Camera-type eye (tissue), 1 donor: ENCODE measurements around a stretch of chr10.

GRCh38 chr10:30784360-30784753, 154.8 kb upstream of the LYZL2 start:
- RAMPAGE, long total RNA, result no peak

DNA sequence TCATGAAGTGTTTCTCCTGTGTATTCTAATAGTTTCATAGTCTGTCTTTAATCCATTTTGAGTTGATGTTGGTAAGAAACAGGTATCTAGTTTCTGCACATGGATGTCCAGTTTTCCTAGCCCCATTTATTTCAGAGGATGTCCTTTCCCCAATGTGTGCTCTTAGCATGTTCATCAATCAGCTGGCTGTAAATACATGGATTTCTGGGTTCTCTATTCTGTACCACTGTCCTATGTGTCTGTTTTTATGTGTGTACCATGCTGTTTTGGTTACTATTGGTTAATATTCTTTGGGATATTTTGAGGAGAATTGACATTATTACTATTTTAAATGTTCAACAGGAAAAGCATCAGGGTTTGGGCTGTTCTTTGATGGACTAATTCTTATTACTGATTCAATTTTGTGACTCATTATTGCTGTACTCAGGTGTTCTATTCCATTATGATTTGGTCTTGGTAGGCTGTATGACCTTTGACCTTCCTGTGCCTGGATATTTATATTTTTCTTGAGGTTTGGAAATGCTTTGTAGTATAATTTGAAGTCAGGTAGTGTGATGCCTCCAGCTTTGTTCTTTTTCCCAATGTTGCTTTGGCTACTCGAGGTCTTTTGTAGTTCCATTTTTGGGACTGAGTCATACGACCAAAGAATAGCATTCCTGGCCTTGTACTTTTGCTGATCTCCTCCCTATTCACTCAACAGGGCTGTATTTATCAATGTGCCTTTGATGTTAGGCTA, 74.0 kb downstream of the ZNF438 start:
- RAMPAGE, long total RNA, result no peak

DNA sequence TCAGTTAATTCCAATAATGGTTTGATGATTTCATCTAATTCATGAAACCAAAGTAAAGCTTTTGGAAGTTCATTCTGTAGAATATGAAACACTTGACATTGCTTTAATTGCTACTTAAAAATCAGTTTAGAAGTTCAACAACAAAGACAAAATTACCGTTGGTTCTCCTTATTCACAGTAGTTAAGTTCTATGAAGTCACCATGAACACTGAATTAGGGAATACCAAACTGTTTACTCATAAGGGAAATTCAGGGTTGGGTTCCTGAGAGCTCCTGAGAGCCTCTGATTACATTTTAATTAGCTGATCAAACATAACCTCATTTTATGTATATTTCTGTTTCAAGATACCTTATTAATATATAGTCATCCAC, 46.2 kb downstream of the ZNF438 start:
- RAMPAGE, long total RNA, result no peak

DNA sequence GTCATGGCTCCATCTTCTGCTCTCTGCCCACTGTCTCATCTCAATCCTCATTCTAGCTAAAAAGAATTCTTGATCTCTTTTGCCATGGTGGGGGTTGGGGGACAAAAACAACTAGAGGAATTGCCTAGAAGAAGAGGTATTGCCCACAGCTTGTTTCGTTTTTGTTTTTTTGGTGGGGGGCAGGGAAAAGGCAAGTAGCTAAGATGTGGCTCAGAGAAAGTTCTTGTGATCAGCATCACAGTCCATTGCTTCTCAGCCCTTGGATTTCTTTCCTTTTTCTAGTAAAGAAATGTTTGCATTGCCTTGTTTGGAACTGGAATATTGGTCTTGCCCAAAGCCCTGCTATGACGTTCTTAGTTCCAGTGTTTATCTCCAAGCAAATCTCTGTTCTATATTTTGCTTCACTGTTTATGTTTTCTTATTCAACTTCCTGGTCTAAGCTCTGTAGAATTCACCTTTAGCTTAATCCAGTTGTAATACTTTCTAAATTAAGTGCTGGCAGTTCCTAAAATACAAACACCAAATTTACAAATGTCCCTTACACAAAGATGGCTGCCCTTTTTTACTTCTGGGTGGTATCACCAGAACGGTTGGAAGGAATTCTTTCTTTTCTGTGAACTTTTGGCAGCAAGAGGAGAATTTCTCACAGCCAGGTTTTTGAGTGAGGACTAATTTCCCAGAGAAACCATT, 88.7 kb upstream of the ZNF438 start:
- RAMPAGE, long total RNA, result no peak

DNA sequence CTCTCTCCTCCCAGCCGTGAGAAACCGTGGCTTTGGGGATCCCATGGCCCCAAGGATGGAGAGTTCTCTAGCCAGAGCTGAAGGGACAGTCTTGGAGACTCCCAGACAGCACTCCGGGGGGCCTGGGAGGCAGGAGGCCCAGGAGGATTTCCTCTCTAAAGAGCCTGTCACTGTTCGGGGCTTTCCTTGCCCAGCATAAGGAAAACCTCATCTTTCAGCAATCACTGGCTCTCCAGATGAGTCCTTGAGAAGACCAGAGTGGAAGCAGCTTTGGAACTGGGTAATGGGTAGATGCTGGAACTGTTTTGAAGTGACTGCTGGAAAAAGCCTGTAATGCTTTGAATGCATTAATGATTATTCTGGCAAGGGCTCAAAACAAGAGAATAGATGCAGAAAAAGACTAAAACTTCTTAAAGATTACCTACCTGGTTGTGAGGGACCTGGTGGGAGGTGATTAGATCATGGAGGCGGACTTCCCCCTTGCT, 226.9 kb downstream of the ARHGAP12 start:
- RAMPAGE, long total RNA, result no peak

DNA sequence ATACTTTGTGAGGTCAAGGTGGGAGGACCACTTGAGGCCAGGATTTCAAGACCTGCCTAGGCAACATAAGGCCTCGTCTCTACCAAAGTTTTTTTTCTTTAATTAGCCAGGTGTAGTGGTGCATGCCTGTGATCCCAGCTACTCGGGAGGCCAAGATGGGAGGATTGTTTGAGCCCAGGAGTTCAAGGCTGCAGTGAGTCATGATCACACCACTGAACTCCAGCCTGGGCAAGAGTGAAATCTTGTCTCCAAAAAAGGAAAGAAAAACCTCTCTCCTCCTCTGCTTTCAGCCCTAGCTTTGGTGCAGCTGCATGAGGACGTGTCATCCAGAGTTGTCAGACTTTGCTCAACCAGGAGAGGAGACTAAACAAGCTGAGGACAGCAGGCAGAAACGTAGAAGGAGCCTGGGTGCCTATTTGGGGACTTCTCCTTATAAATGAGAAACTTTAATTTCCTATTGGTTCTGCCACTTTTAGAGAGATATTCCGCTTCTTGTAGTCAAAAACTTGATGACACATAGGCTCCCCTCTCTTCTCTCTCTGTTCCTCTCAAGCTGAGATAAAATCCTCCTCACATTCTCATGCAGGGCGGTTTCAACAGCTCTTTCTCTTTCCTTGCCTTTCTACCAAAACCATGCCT, 205.5 kb downstream of the ARHGAP12 start:
- RAMPAGE, long total RNA, result no peak

GRCh38 chr10:31822737-31822975, 106.0 kb downstream of the ARHGAP12 start:
- RAMPAGE, long total RNA, result no peak

- RAMPAGE, long total RNA, result no peak
These were observed 56.1 kb downstream of the ARHGAP12 start for GRCh38 chr10:31872585-31872870.

DNA sequence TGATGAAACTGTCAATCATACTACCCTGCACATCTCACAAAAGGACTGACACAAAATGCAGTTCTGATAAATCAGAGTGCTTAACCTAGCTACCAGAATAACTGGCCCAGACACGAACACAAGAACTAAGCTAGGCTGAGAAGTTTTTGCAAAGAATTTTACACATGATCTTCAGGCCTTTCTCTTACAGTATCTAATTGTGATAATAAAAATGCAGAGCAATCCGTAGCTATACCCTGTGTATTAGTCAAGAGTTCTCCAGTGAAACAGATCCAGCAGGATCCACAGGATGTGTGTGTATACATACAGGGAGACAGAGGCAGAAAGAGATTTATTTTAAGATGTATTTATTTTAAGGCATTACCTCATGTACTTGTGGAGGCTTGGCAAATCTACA, 41.9 kb downstream of the ARHGAP12 start:
- RAMPAGE, long total RNA, result no peak

- RAMPAGE, long total RNA, result no peak
These were observed 45.0 kb downstream of the KIF5B start for GRCh38 chr10:32011067-32011844.

GRCh38 chr10:32032613-32033538, 23.3 kb downstream of the KIF5B start:
- RAMPAGE, long total RNA, result no peak

- RAMPAGE, long total RNA, result no peak
These were observed 20.8 kb downstream of the KIF5B start for GRCh38 chr10:32035385-32035773.

DNA sequence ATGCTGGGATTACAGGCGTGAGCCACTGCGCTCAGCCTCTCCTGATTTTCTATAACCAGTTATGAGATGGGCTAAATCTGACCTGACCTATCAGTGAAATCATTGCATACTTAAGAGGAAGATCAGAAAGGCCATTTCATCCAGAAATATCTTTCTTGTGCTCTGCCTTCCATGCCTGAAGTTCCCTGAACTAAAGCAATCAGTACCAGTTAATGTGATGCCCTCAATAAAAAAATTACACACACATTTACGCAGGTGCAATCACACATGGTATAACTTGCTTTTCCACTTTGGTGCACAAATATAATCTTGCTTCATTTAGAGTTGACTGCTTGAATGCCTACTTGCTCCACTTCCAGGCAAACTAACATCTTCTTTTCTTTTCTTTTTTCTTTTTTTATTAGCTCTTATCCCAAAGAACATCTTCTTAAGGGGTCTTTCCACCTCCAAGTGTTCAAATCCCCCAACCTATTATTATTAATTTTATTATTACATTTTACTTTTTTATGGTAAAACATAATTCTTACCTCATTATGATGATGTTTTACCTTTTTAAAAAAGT, 58.3 kb upstream of the KIF5B start:
- RAMPAGE, long total RNA, result no peak

DNA sequence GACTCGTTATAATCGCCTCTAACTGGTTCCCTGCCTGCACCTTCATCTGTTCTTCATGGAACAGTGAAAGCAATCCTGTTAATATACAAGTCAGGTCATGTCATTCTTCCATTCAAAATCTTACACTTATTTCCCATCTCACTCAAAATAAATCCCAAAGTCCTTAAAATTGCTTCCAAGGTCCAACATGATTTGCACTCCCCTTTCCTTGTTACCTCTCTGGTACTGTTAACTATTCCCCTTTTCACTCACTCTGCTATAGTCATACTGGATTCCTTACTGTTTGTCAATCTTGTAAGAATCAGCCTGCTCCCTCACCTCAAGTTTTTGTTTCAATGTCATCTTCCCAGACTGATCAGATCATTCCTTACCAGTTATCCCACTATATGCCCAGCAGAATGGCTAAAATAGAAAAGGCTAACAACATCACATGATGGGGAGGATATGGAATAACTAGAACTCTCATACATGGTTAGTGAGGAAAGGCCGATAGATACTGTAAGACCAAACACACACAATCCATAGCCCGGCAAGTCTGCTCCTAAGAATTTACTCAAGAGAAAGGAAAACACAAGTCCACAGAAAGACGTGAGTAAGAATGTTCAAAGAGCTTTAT, 31.1 kb downstream of the EPC1 start:
- RAMPAGE, long total RNA, result no peak

DNA sequence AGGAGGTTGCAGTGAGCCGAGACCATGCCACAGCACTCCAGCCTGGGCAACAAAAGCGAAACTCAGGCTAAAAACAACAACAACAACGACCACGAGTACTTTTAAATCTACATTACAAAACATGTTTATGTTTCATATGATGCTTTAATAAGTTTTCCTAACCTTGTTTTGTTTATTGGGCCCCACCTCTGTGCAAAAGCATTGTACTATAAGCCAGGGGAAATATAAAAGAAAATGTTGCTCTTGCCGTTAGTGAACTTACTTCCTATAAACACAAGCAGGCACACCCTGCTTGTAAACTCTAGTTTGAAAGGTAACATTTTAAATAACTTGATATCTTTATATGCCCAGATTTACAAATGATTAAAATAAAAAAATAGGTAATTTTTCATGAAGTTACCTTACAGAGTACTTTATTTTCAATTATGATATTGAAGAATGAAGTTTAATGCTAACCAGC, 19.1 kb upstream of the EPC1 start:
- RAMPAGE, long total RNA, result no peak

DNA sequence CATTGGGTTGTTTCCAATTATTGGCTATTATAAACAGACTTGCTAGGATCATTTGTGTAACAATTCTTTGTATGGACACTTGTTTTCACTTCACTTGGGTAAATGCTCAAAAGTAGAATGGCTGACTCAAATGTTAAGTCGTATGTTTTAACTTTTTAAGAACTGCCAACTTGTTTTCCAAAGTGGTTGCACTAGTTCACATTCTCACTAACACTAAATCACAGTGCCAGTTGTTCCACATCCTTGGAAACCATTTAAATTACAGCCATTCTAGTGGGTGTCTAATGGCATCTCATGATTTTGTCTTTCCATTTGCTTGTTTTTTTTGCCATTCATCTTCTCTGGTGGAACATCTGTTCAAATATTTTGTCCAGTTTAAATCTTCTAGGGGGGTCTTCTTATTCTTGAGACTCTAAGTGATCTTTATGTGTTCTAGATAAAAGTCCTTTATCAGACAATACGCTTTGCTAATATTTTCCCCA, 64.1 kb downstream of the ITGB1 start:
- RAMPAGE, long total RNA, result no peak

DNA sequence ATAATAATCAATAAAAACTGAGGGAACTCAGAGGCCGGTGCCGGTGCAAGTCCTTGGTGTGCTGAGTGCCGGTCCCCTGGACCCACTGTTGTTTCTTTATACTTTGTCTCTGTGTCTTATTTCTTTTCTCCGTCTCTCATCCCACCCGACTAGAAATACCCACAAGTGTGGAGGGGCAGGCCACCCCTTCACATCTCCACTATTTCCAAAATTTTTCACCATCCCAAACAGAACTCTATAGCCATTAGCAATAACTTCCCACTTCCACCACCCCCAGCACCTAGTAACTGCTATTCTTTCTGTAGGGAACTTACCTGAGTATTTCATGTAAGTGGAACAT, 62.8 kb downstream of the ITGB1 start:
- RAMPAGE, long total RNA, result no peak

GRCh38 chr10:32953300-32954235, 4.5 kb downstream of the ITGB1 start:
- RAMPAGE, long total RNA, result no peak

DNA sequence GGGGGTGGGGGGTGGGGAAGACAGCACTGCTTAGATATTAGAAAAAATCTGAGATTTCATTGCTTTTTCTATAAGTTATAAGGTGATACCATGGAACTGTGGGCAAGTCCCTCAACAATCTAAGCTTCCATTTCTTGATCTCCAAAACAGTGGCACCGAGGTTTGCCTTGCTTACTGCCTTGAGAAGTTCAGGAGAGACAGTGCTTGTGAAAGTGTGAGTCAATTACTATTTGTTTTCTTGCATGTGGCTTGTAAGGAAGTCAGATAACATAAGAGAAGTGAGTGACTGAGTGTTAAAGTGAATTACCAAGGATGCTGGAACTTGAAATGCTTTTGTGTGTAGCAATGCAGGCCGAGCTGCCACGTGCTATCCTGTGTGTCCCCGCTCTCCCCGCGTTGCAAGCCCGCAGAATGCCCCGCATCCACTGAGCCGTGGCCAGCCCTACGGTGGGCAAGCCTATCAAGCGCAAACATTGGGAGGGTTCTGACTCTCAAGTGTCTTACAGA, 157.6 kb upstream of the ITGB1 start:
- RAMPAGE, long total RNA, result no peak

- RAMPAGE, long total RNA, result no peak
These were observed 158.3 kb upstream of the ITGB1 start for GRCh38 chr10:33116271-33116721.